Non-pigmented ciliary epithelial cell (primary cell): Measurements from ENCODE around the gene SHOC2.

DNA sequence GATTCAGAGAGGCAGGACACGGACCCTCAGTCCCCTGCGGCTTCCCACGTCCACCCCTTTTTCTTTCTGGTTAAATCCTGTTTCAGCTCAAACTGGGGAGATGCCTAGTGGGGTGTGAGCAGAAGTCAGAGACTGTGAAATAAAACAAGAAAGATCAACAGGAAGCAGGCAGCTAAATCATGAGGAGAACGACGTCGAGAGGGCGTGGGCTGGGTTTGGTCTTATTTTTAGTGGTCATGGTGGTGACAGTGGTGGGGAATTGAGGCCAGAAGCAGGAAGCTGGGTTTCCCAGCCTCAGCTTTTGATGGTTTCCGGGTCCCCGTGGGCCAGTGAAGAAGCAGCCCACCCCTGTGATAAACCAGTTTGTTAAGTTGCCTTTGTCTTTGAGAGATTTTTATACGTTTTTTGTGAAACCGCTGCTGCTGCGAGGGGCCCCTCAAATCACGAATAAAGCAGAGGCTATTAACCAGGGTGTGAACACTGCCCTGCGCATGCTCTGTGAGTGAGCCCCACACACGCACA lies 50.5 kb upstream of the MXI1 start:
- RRBS = no CpG with 5 or more reads among the region's 15 CpGs

DNA sequence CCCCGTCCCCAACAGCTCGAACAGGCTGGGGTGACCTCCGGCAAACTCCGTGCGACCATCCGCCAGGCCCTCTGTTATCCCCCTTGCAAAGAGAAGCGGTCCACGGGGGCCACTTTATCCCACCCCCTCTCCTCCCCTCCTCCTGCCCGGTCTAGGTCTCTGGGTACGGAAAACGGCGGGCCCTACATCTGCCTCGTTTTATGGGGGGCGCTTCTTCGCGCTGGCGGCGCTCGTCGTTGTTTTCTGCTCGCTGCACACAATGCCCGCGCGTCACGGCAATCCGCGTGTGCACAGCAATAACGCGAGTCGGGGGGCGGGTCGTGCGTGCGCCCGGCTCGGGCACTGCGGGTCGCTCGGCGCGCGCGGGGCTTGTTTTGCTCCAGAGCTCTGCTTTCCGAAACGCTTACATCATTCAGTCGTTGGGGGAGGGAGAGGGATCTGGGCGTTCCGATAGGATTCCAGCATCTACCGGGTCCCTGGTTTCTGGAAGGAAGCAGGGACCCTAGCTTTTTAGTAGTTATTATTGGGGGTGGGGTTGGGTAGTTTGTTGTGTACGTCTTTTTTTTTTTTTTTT lies 3.2 kb downstream of the MXI1 start:
- RRBS = 0% methylated on average over 5 of the region's 50 CpGs

DNA sequence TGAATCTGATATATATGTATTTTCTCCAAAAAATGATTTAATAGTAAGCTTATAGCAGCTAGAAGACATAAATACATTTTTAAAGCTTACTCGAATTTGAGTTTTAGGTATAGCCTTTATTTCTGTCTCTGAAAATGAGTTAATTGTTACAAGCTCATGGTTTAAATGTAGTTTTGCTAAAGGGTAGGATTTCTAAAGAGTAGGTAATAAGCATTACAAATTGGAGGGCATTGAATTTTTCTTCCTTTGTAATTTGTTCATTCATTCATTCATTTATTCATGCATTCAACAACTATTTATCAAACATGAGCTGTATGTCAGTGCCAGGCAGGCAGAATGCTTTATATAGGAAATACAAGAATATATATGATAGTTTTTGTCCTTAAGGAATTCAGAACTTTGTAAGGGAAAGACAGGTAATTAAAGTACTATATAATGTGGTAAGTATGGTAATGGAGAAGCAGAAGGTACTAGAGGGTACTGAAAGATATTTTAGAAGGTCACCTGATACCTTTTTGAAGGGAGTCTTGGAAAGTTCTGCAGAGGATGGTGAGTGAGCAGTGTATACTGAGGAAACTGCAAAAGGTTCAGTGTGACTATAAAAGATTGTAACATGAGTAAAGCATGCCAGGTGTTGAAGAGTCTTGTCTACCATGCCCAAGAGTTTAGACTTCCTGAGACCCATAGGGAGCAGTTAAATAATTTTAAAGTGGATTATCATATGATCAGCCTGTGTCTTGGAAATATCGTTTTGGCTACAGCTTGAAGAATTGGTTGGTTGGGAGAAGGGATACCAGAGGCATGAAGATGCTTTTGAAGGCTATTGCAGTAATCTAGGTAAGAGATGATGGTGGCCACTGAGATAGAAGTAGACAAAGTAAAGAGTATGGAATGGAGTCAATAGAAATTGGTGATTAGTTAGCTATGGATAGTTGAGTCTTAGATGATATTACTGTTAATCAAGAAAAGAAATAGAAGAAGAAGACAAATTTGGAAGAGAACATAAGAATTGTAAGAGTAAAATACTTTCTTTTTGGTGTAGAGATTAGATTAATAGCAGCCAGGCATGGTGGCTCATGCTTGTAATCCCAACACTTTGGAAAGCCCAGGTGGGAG lies 37.9 kb downstream of the MXI1 start:
- RRBS = no CpG with 5 or more reads among the region's 2 CpGs

DNA sequence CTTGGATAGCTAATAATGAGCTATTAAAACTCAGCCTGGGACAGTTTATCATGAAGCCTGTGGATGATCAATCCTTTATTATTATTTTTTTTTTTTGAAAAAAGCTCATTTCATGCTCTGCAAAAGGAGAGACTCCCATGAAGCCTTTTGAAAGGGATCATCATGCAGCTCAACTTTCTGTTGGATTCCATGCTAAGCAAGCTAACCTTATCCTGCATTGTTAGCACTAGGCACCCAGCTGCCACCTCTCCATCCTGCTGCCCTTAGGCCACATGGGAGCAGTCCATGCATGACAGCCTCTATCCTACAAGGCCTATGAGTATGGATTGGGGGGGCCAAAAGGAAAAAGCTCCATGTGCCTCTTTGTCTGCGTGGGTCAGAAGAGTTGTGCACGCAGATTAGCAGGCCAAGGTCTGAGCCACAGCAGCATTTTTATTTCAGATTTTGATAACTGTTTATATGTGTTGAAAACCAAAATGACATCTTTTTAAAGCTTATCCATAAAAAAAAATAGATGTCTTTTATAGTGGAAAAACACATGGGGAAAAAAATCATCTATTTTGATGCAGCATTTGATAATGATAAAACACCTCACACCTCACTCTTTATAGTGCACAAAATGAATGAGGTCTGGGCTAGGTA lies 19.2 kb downstream of the SMNDC1 start:
- RRBS = no CpG with 5 or more reads among the region's 2 CpGs

DNA sequence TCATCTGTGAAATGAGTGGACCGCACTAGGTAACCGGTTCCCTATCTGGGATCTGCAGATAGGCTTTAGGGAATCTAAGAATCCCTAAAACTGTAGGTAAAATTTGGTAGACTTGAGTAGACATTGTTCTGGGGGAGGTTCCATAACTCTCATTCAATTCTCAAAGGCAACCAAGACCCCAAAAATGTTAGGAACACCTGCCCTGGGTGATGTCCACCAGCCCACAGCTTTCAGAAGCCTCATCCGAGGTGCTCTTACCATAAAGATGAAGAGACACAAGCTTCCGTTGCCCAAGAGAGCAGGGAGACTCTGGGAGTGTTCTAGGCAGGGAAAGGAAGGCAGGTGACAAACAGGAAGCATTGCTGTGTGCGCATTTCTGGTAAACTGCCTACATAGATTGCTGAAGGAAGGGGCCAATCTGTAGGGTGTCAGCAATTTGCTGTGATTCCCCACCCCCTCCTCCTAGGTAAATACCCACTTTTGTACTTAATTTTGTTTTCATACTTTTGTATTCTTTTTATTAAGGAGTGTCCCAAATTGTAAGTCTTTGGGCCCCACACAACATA lies 51.2 kb upstream of the SMNDC1 start:
- RRBS = no CpG with 5 or more reads among the region's 5 CpGs

DNA sequence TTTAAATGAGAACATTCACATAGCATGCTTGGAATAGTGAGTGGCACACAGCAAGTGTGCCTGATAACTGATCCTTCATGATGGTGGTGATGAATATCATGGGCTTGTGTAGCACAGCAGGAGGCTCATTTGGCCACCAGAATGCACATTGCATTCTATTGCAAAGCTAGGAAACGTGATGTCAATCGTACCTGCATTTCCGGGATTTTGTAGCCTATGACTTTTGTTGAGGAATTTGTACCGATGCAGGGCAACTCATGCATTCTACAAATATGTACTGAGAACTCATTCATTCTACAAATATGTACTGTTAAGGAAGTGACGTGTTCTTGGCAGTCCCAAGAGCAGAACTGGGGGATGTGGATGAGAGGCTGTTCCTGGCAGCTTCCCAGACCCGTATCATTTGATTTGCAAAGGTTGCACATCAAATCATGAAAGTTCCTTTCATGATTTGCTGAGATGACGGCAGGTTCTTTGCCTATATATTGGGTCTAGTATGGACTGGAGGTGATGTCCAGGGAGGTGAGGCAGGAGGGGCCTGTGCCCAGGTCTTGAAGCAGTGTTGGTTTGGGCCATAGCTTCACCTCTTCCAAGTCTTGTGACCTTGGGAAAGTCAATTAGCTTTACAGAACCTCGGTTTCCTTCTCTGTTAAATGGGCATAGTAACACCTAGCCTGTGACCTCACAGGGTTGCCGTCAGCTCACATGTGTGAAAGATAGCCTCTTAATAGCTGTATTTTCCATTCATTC lies 94.7 kb upstream of the SMNDC1 start:
- RRBS = no CpG with 5 or more reads among the region's 9 CpGs

DNA sequence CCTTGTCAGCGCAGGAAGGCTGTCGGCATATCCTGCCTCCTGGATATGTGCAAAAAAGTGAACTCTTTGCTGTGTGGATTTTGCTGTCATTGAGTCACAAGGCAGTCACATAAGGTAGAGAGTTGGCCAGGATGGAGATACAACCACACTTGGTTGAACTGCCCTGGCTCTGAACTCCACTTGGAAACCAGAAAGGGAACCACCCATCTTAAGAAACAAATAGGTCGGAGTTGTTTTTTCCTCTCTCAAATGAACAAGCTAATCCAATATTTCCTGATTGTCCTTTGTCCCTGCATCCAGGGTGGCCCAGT lies 8.9 kb downstream of the DUSP5 start:
- RRBS = no CpG with 5 or more reads among the region's 3 CpGs

GRCh38 chr10:110529499-110530799 lies 32.2 kb downstream of the DUSP5 start:
- RRBS = 2% methylated on average over 7 of the region's 50 CpGs

GRCh38 chr10:110582372-110582825 lies 14.9 kb downstream of the SMC3 start:
- RRBS = no CpG with 5 or more reads among the region's 2 CpGs

DNA sequence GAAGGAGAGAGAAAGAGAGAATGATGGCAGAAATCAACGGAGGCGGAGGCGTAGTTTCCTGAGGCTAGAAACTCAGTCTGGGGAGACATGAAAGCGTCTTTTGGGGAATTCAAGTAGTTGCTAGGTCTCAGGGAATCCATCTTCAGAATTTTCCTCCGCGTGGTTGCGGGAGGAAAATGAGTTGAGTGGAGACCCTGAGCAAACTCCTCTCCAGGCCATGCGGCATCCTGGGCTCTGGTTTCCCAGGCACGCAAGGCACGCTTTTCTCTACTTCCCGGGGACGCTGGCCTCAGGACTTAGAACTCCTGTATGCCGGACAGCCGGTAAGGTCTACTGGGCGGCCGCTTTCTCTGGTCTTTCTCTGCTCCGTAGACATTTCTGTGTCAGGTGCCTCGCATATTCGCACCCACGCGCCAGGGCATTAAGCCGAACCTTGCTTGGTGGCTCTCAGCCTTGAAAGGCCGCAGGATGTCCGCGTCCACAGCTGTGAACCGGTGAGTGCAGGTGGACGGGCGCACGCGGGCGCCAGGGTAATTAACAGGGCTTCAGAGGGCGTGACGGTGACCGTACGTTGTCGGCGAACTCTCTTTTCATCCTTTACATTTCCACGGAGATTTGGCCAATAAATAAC lies 1.1 kb upstream of the RBM20 start:
- RRBS = 13% methylated on average over 2 of the region's 38 CpGs

DNA sequence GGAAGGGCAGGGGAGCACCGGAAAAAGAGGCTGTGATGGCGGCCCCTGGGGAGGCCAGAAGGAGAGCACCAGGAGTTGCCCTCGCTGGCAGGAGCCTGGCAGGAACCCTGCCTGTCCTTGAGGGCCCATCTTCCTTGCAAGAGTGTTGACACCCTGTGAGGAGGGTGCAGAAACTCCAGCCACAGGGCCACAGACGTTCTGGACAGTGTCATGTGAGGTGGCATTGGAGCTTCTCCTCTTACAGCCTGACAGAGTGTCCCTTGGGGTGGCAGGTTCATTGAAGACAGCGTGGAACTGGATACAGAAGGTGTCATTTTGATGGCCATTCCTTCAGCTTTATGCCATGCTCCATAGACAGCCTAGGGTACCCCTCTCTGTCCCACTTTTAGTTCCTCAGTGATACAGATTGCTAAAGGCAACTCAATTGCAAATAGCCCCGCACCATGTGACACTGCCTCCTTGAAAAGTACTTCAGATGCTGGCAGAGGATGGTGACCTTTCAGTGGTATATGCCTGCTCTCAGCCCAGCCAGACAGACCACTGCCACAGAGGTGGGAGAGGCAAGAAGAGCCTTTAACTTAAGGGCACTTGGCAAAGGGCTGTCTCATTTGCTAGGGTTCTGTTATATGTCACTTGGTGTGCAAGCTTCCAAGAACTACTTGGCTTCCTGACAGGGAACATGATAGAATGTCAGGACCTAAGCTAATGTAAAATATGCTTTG lies 54.4 kb downstream of the RBM20 start:
- RRBS = no CpG with 5 or more reads among the region's 6 CpGs

GRCh38 chr10:110725817-110726314 lies 81.7 kb downstream of the RBM20 start:
- RRBS = no CpG with 5 or more reads among the region's 7 CpGs

GRCh38 chr10:110790006-110790437 lies 81.7 kb upstream of the PDCD4 start:
- RRBS = no CpG with 5 or more reads among the region's 4 CpGs

DNA sequence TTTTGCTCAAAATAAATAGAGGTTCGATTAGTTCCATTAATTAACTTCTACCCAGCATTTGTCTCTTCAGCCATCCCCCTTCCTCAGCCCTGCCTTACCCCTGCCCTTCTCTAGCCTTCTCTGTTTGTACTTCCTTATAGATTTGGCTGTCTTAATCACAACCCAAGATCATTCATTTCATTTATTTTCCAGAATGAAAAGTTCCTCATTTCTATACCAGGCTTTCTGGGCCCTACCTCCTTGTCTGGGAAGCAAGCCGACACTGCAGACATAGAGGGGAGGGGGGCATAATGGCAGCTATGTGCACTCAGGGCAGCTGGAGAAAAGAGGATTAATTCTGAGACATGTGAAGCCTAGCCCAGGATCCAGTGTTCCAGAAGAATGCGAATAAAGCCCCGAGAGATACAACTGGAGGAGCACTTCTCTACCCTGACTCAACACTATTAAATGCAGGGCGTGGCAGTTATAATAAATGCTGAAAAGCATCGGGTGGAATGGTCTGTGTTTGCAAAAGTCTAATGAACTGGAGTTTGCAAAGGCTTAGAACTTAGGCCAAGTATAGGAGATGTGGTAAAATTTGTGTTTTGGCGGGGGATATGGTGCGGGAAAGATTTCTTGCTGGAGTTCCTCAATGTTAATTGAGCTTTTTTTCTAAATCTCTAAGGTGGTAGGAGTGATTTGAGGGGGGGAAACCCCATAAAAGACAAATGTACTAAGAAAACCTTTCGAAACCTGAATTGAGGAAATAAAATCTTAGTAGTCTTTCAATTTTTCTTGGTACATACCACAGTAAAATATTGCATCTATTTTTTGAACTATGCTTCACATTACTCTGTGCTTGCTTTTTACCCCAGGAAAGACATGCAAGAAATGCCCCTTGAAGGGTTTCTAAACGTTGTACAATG lies 6.2 kb upstream of the PDCD4 start:
- RRBS = no CpG with 5 or more reads among the region's 10 CpGs

DNA sequence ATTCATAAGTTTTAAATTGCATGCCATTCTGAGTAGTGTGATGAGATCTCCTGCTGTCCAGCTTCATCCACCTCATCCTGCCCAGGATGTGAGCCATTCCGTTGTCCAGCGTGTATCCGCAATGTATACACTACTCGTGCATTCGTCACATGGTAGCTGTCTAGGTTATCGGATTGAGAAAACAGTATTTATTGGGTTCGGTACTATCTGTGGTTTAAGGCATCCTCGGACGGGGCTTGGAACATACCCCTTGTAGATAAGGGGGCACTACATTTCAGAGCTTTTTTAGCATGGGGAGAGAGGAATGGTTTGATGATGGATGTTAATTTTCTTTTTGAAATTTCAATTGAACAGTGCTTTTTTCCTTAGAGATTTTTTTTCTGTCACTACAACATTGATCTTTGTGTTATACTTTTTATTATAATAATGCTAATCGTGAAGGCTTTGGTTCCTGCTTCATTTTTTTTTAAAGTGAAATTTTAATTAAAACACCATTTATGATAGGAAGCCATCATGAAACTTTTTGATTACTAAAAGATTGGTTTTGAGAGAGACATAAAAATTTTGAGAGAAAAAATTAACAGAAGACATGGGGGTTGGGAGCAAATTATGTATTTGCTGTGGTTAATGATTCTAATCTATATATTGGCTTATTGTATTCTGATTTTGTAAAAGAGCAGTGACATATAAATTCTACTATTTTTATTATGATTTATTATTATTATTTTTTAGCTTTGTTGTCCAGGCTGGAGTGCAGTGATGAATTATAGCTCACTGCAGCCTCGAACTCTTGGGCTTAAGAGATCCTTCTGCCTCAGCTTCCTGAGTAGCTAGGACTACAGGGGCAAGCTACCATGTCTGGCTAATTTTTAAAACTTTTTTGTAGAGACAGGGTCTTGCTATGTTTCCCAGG lies 12.6 kb downstream of the PDCD4 start:
- RRBS = no CpG with 5 or more reads among the region's 11 CpGs

DNA sequence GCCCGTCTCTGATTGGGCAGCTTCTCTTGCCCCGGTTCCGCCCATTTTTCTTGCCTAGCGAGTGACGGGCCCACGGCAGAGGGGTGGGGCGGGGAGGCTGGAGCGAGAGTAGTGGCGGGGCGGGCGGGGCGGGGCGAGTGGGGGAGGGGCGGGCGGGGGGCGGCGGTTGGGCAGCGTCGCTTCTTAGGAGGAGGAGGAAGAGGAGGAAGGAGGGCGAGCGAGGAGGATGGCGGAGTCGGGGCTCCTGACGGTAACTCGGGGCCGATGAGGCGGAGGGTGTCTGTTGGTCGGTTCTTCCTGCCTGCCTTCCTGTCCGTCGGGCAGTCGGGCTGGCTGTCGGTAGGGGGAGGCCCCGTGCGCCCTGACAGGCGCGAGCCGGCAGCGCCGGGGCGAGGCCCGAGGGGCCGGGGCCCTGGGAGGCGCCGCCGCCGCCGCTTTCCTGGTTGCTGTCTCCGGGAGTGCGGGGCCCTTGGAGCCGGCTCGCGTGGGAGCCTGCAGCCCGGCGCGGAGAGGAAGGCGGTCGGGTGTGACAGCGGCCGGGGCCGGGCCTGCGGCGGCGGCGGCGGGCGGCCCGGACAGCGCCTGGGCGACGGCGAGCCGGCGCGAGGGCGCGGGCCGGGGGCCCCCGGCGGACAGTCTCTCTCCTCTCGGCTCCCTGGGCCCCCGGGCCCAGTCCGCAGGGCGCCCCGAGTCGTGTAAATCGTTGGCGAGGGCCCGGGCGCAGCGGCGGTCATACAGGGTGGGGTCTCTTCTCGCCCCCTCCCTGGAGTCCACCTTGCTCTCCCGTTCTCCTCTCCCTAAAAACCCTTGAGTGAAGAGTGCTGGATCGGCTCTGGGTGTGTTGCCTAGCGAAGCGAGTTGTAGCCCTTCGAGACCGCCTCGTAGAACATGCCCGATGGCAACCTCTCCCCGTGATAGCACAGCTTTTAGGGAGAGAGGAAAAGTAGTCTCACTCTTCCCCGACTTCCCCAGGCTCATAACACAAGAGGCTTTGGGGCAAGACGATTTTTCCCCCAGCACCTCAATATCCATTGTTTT lies at the start of gene SHOC2:
SHOC2 (plus strand) TSS at position 197 of the 1,038 bp plus-strand sequence.
- RRBS = 2% methylated on average over 22 of the region's 103 CpGs

- RRBS = no CpG with 5 or more reads among the region's 1 CpG
These were observed 106.6 kb downstream of the ADRA2A start for GRCh38 chr10:111183399-111183772.

- RRBS = no CpG with 5 or more reads among the region's 2 CpGs
These were observed 126.7 kb downstream of the ADRA2A start for GRCh38 chr10:111203639-111203860.

GRCh38 chr10:112759714-112760116 lies 190.3 kb upstream of the TCF7L2 start:
- RRBS = no CpG with 5 or more reads among the region's 4 CpGs